Bronchus (tissue), 1 donor: ENCODE data around the gene ZPLD1.

DNA sequence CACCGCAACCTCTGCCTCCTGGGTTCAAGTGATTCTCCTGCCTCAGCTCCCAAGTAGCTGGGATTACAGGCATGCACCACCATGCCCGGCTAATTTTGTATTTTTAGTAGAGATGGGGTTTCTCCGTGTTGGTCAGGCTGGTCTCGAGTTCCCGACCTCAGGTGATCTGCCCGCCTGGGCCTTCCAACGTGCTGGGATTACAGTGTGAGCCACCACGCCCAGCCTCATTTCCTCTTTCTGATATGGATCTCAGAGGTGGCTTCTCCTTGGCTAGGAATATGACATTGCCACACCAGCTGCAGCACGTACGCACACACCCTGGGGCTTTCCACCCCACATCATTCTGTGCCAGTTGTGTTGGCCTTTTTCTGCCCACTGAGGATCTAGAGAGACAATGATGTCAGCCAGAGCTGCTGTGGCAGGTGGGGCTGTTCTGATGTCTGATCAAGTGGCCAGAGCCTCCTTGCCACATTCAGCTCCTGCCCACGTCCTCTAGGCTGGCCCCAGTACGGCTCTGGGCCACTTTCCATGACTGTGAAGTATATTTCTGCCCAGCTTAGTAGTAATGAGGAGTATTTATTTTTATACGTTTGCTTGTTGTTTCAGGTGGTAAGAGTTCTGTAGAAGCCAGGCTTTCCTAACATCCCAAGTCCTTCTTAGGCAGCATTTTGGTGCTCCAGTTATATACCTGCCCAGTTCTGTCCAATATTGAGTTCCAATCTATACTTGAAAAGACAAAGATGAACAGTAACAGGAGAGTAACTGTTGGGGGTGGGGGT is 29.1 kb downstream of the TMEM45A start:
- PRO-cap, result no peak

DNA sequence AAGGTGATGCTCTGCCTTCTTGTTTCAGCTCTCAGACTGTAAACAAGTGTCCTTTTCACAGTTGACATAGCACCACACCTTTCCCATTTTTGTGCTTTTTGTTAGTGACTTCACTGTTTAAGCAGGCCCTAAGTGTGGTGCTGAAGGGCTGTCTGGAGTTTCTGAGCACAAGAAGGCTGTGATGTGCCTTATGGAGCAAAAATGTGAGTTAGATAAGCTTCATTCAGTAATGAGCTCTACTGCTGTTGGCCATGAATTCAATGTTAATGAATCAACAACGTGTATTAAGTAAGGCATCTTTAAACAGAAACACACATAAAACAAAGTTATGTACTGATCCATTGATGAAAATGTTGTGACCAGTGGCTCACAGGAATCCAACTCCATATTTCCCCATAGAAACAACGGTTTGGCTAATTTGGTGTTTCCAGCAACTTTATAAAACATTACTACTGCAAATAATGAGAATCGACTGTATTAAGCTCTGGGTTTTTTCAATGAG is 20.2 kb downstream of the ABI3BP start:
- PRO-cap, result no peak

- PRO-cap, result no peak
Measured at GRCh38 chr3:100982580-100983114, 10.6 kb downstream of the ABI3BP start.

DNA sequence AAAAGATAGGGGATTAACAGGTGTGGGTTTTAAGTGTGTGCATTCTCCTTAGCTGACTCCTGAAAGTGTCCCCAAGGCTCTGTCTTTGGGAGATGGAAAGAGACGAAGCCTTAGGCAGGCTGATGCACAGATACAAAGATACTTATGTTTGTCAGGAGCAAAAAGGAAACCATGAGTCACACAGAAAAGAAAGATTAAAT is 23.8 kb upstream of the ABI3BP start:
- PRO-cap, result no peak

- PRO-cap, result no peak
Measured at GRCh38 chr3:101216495-101217279, 103.7 kb downstream of the IMPG2 start.

GRCh38 chr3:101634552-101635442 is 42.1 kb downstream of the ZBTB11 start:
- PRO-cap, result no peak

GRCh38 chr3:101637703-101638954 is 38.8 kb downstream of the ZBTB11 start:
- PRO-cap, result no peak

GRCh38 chr3:101640262-101641209 is 36.4 kb downstream of the ZBTB11 start:
- PRO-cap, result no peak

GRCh38 chr3:101693472-101694027 is 7.0 kb upstream of the RPL24 start:
- PRO-cap, result unidirectional peak, minus-strand start at chr3:101693757

DNA sequence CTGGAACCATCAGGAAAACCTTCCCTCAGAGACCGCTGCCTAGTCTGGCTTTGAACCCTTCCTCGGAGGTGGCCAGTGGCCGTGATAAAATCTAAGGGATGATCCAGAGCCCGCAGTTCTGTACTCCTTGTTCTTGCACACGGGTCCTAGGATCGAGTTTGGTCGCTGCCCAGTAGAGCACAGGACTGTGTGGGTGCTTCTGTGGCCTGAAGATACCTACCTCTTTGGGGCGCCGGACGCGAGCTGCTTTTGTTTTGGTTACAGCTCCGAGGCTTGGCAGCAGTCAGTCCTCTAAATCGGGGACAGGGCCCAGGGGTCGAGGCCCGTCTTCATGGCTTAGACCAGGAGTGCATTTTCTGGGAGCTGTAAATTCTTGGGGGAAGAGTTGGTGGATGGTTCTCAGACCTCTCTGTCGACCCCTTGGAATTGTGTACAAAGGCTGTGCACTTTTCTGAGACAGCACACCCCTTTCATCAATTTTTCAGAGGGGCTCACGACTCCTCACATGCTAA is 757 bp downstream of the CEP97 start:
- PRO-cap, result unidirectional peak, minus-strand start at position 251 of the sequence

DNA sequence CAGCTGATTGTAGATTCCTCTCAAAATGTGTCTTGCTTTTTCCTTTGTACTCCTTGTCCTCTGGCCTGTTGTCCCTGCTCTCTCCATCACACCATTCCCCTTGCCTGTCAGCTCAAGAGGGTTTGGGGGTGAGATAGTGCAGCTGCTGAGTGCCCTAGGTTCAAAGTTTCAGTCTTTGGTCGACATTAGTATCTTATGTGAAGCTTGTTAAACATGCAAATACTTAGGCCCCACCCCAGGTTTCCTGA is 14.3 kb downstream of the NFKBIZ start:
- PRO-cap, result no peak

- PRO-cap, result no peak
Measured at GRCh38 chr3:101898684-101899308, 49.5 kb downstream of the NFKBIZ start.

GRCh38 chr3:102434621-102435110 is at the start of gene ZPLD1:
Gene ZPLD1, plus strand, starts transcription at chr3:102435015.
- PRO-cap, result no peak

GRCh38 chr3:104132956-104133403 is 1233.7 kb upstream of the ALCAM start:
- PRO-cap, result no peak

DNA sequence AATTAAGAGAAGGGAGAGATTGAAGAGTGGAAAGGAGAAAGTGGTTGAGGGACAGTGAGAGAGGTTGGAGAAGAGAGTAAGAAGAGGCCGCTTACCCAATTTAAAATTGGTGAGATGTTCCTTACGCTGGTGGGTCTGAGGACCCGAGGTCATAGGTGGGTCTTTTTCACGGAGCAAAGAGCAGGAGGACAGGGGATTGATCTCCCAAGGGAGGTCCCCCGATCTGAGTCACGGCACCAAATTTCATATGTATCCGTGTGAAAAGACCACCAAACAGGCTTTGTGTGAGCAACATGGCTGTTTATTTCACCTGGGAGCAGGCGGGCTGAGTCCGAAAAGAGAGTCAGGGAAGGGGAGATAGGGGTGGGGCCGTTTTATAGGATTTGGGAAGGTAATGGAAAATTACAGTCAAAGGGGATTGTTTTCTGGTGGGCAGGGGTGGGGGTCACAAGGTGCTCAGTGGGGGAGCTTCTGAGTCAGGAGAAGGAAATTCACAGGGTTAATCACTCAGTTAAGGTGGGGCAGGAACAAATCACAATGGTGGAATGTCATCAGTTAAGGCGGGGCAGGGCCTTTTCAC is 921.5 kb upstream of the ALCAM start:
- PRO-cap, result no peak

GRCh38 chr3:105368520-105369492 is 2.1 kb downstream of the ALCAM start:
- PRO-cap, result bidirectional peak, plus-strand start at chr3:105368961, minus-strand start at chr3:105368779

DNA sequence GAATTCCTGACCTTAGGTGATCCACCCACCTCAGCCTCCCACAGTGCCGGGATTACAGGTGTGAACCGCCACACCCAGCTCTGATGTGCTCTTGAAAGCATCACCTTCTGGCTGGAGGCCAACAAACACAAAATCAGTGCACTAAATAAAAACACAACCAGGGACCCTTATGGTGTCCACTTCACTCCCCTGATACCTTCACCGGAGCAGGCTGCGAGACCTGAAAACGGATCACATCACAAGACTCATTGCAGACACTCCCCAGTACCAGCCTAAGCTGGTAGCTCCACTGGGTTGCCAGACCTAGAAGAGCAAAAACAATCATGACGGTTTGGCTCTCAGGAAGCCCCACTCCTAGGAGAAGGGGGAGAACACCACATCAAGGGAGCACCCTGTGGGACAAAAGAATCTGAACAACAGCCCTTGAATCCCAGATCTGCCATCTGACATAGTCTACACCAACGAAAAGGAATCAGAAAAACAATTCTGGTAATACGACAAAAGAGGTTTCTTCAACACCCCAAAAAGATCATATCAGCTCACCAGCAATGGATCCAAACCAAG is 36.5 kb downstream of the ALCAM start:
- PRO-cap, result no peak

DNA sequence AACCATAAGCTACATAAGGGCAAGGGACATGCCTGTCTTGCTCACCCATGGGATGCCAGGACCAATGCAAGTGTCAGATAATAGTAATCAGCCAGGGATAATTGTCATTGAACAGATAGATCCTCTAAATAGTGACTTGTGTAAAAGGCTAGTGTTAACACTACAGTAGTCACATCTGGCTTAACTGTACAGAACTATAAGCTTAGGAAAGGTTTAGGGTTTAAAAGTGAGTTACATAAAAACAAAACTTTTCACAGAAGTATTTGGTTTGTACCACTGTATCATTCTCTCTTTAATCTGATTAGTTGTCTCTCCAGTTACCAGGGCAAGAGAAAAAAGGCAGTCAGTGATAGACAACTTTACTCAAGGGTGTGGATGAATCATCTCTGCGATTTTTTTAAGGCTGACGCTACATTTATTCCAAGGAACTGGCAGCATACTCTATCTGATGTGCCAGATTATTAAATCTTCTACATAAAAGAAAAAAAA is 122.0 kb downstream of the CBLB start:
- PRO-cap, result no peak

DNA sequence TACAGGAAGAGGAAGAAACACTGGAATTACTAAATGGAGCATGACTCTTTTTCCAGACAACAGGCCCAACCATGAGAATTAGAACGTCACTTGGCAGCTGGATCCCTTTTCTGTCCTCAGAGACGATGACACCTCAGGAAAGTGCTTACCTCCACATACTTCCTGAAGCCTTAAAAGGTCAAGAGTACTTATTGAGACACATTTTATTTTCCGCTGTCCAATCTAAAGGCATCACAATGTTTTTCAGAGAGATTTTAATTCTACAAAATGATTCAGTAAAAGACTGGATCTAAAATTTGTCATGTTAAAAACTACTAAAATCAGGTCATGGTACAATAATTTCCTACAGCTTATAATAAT is 38.2 kb upstream of the CBLB start:
- PRO-cap, result no peak

DNA sequence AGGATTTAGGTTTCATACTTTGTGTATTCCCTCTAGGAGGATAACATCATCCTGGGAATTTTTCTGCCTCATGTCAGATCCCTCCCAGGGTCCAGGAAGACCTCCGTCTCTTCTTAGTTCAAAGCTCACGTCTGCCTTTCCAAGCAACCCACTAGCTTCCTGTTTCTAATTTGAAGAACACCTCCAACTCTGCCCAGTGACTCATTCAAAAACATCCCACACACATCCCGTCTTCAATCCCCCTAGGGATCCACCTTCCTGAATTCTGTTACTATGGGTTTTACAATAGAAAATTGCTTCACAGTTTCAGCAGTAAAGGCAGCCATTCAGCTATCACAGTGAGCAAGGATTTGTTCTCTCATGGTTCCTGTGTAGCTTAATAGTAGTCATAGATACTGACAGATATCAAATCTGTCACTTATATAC is 308.3 kb upstream of the CCDC54 start:
- PRO-cap, result no peak